NALM6 (cell line): ENCODE results near the gene SPACA1.

GRCh38 chr6:81751418-81752586 is 679 bp downstream of the TENT5A start:
- PRO-cap: no peak

DNA sequence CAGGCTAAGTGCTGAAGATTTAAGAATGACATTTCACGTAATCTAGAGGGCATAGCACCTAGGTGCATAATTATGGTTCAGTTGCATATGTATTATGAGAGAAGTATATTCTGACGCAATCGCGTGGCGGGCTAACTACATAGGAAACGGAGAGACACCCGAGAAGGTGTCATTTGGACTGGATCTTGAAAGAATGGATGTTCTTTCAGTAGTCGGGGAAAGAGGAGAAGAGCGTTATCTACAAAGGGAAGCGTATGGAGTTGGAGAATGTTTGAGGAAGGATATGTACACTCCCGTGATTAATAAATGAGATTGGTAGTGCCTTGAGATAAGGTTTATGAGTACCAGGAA is 1.9 kb upstream of the TENT5A start:
- PRO-cap: no peak

GRCh38 chr6:81894857-81895280 is 142.4 kb upstream of the TENT5A start:
- PRO-cap: no peak

GRCh38 chr6:82013970-82014267 is 233.6 kb downstream of the IBTK start:
- PRO-cap: no peak

DNA sequence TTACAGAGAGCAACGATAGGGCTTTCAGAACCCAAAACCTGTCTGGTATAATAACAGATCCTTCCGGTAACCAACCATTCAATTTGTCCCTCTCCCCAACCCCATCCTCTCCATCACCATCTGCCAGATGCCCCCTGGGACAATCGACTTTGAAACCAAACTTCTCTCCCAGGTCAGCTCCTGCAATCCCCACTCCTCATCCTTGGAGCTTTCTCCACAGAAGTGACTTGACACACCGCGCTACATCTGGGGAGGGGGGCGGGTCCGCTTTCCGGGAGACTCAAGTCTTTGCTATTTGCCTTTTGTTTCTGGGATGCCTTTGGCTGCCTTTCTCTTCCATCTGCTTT is 852 bp upstream of the TPBG start:
- PRO-cap: no peak

DNA sequence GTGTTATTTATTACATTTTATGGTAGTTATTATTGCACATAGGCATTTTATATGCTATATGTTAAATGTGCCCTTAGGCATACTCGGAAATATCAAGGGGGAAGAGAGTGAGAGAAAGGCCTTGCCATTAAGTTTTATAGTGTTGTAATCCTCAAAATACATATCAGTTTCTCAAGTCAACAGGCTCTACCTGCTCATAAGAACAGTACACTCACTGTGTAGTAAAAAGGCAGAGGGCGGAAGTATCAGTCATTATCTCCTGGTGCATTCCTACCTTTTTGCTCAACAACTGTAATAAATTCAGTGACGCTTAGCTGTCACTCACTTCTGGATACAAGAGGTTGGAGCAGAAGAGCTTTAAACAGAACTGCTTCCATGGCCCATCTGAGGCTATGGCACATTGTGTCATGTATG is 33.9 kb upstream of the ME1 start:
- PRO-cap: no peak

GRCh38 chr6:83864094-83864500 is 4.6 kb downstream of the CYB5R4 start:
- PRO-cap: no peak

DNA sequence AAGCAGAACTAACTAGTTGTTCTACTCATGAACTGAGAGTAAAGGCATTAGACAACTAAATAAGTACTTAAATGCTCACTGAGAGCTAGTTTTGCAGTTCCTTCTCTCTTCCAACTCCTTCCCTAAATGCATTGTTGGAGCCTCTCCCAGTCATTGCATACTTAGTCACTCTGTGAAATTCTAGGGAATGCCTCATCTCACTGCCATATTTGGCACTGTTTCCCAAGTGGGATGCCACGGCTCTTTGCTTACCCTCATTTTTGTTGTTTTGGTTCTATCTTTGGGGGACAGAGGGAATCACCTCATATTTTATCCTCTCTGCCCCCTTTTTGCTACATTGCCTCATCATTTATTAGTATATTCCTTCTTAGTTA is 183.9 kb upstream of the CEP162 start:
- PRO-cap: no peak

- PRO-cap: no peak
These were observed 12.3 kb downstream of the TBX18 start for GRCh38 chr6:84751989-84752538.

GRCh38 chr6:85389037-85389837 is 60.6 kb upstream of the NT5E start:
- PRO-cap: no peak

DNA sequence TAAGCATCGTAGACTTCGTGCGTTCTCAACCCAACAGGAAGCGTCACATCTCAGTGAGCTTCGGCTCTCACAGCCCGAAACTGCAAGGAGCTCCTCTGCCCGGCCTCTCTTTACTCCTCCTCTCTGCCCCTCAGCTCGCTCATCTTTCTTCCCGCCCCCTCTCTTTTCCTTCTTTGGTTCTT is 520 bp upstream of the NT5E start:
- PRO-cap: no peak

DNA sequence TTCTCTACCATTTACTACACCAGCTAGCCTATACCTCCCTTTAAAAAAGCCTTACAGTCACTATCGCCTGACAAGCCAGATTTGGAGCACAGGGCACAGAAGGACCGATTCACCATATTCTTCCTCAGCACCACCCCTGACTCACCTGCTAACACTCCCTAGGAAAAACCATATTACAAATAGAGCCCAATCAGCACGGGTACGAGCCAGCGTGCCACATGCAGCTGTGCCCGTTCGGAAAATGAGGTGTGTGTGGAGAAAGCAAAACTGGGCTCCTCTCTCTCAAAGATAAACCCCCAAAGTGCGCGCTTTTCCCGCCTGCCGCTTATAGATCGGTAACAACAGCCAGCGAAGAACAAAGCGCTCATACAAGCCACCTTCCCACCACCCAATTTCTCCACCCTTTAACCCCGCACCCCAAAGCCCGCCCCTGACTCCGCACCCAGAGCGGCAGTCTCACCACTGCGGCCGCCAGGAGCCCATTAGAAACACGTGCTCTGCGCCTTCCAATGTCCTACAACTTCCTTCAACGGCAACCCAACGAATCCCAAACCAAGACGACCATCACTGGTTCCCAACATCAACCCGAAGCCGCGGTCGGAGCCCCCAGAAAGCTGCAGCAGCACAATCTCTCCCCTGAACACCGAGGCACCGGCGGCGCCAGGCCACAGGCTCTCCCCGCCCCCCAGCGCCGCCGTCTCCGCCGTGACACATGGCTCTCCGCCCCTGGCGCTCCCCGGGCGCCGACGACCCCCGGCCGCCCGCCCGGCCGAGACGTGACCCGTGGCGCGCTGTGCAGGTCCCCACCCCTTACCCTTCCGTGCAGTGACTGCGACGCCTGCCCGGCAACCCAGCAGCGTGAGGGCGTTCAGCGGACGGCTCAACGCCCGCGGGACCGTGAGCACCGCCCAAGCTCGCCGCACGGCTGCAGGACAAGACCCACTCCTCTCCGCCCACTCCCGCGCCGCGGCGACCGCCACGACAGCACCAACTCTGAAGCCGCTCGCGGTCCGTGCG is 848 bp downstream of the SYNCRIP start:
- PRO-cap: unidirectional peak, plus-strand start at position 453 of the sequence; bidirectional peak, plus-strand start at position 609 of the sequence, minus-strand start at position 544 of the sequence

GRCh38 chr6:85644383-85644581 is 1.6 kb upstream of the SYNCRIP start:
- PRO-cap: no peak

- PRO-cap: bidirectional peak, plus-strand start at chr6:85645474, minus-strand start at chr6:85645352
These were observed 2.6 kb upstream of the SYNCRIP start for GRCh38 chr6:85645197-85645693.

DNA sequence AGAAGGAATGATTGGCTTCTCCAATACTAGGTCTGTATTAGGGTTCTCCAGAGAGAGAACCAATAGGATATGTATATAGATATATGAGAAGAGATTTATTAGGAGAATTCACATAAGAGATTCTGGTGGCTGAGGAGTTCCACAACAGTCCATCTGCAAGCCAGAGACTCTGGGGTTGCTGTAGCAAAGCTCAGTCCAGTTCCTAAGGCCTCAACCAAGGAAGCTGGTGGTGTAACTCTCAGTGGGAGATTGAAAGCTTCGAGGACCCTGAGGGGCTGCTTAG is 29.1 kb downstream of the ZNF292 start:
- PRO-cap: no peak

DNA sequence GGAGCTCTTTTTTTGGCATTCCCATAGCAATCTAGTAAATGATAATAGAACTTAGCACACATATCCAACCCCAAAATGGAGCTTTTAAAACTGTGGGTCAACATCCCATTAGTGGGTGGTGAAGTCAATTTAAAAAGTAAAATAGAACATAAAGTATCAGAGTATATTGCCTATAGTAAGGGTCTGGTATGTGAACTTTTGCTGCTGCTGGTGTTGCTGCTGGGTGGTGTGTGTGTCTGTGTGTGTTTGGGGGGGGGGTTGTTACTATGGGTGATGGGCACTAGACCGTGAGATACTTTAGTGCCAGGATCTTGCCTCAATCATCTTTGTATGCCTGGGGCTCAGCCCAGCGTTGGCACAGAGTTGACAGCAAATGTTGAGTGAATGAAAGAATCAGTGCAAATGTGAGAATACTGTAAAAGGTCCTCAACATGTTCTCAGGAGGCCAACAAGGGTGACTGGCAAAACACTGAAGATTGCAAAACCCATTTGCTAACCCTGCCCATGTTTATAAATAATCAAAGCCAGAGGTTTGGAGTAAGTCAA is 125.5 kb upstream of the SPACA1 start:
- PRO-cap: bidirectional peak, plus-strand start at position 323 of the sequence, minus-strand start at position 234 of the sequence

DNA sequence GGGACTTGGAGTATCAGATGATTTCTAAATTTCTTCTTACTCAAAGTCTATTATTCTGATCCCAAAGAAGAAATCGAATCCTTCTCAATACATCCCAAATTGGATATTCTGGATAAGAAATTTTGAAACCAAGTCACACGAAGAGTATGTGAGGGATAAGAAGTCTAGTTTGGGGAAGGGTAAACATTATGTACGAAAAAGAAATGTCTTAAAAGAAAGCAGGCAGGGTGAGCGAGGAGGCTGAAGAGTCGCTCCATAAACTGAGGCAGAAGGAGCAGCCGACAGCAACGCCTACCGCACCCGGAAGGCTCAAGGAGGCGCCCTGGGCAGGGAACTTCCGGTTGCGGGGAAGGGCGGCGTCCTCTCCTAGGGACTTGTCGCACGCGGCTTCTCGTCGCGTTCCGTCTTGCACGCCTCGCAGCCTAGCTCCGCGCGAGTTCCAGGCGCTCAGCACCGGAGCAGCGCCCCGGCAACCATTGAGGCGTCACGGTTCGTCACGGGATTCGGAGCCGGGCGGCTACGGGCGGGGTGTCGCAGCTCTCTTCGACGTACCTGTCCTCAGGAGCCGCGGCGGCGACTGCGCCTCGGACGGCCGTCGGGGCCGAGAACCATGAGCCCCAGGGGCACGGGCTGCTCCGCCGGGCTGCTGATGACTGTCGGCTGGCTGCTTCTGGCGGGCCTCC is at the start of gene SPACA1:
TSS of gene SPACA1 (plus strand) at position 546 of the 683 bp plus-strand sequence.
- PRO-cap: no peak

DNA sequence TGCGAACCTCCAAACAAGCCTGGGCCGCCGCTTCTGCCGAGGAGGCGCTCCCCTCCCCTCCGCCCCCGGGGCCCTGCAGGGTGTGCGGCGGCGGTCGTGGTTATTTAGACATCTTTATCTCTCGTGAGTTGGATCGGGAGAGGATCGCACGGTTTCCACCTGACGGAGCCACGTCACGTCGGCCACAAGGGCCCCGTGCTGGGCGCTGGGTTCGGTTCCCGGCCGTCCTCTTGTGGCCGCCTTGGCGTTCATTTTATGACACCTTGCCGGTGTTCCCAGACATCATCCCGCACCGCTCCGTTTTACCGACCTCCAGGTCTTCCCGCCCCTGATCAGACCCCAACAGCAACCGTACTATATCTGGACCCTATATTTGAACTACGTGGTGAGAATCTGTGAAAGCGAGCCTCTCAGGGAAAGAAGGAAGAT is 1.3 kb upstream of the CNR1 start:
- PRO-cap: no peak

DNA sequence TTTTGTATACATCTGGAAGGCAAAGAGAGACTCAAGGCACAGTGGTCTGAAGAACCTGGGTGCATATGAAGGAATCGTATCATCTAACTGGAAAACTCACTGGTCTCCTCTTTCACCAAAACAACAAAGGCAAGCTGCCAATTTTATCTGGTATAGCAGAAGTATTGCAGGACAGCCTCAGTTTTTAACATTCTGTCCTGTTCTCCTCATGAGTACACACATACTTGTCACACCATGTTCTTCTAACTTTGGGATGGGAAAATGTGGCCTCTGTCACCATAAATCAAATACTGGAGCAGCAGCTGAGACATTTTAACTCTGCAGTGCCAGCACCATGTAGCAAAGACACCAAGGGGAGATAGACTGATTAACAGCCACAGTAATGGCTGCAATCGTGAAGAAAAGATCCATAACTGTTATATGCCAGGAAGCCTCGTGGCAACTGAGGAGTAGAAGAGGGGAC is 199.1 kb upstream of the CNR1 start:
- PRO-cap: no peak

DNA sequence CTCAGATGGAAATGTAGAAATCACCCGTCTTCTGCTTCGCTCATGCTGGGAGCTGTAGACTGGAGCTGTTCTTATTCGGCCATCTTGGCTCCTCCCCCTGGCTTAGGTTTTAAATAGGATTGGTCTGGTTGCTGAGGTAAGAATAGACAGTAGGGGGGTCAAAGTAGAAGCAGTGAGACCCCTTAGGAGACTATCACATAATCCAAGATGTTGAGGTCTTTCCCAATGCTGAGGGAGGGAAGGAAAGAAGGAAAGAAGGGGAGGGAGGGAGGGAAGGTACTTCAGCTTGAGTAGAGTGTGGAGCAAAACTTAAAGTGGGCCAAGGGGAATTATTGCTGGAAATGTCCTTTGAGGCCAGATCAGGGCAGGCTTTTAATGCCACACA is 361.1 kb upstream of the CNR1 start:
- PRO-cap: no peak